ENCODE data around the gene SPACA7.

DNA sequence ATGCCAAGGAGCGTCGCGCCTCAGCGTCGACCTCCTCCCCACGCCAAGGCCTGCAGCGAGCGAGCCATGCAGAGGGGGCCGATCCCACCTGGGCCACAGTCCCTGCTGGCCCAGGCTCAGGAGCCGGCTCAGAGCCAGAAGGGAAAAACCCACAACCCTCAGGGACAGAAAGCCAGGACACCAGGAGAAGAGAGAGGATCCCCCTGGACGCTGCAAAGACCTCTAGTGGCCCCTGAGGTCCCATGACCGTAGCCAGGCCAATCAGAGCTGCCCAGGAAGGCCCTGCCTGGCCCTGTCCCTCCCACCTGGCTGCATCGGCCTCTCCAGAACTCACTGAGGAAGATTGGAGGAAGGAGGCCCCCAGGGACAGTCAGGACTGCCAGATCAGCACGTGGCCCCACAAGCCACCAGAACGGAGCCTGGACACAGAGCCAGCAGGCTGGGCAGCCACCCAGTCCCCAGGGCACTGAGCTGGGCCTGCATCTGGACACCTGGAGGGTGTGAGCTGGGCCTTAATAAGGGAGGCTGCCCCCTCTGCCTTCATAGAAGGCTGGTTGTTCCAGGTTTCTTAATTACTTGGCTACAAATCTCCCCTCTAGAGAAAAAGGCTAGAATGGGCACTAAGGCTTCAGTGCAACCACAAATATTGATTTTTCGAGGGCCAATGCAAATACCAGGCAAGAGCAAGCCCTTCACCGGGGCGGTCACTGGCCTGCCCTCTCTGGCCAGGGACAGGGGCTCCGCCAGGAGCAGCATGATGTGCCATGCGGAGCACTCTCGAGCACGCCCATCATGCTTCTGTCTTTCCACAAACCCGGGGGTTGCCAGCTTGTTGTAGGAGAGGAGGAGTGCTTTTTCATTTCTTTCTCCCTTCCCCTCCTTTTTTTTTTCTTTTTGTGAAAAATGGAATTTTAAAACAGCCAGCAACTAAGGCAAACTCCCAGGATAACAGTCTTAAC, 128.0 kb upstream of the SPACA7 start:
- PRO-cap: no peak

GRCh38 chr13:112375937-112376651, at the start of gene SPACA7:
Gene SPACA7, plus strand, starts transcription at chr13:112376355.
- PRO-cap: no peak

DNA sequence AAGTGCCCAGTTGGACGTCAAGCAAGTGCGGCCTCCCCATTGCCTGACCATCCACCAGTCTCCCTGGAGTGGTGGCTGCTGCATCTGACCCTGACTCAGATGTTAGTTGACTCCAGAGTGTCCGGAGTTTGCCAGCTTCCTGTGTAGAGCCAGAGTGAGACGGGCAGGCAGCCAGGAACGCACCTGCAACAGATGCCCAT, 45.9 kb upstream of the ATP11A start:
- PRO-cap: no peak

- PRO-cap: no peak
Measured at GRCh38 chr13:112670045-112670470, 19.8 kb upstream of the ATP11A start.

DNA sequence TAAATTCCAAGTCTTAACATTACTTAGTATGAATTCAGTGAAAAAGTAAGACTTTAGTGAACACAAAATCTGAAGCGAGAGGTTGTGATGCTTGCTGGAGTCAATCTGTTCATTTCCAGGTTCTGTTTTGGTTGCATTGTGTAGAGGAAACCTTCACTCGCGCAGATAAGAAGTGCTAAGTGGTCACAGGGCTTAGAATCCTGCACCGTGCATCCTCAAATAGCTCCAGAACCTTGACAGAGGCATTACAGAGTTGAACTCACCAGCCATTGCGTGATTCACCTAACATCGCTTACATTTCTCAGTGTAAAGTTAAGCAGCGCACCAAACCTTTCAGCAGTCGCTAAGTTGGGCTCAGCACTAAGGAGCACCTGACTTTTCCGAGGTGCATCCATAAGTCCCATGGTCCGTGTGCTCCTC, 45.7 kb downstream of the ATP11A start:
- PRO-cap: no peak

DNA sequence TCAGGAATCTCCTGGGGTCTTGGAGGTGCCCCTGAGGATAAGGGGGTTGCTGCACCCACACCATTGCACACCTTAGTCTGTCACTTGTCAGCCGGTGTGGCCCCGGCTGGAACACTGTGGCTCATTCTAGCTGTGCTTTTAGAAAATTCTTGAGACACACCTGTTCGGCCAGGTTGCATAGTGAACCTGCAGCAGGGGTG, 71.8 kb downstream of the ATP11A start:
- PRO-cap: no peak

DNA sequence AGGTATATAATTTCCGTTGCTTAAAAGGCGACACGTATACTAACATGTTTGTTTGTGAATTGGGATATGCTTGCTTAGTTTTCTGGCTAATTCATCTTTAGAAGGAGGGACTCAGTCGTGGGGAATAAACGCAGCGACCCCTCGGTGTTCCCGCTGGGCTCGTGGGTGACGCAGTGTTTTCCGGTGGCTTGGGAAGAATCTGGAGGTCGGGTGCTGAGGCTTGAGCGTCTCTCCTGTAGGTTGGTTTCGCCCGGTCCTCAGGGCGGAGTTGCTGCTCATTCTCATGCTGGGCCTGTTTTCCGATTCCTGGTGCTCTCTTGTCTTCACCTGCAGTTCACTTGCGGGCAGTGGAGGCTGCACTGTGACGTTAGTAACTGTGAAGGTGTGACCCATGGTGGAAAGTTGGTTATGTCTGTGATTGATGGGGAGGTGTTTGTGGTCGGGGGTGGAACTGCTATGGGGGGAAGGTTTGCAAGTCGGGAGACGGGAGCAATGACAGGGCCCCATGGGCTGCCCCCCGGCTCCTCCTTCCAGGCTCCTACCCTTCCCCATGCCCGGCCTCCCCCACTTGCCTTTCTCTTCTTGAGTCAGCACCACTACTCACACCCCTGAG, 78.9 kb downstream of the ATP11A start:
- PRO-cap: no peak

DNA sequence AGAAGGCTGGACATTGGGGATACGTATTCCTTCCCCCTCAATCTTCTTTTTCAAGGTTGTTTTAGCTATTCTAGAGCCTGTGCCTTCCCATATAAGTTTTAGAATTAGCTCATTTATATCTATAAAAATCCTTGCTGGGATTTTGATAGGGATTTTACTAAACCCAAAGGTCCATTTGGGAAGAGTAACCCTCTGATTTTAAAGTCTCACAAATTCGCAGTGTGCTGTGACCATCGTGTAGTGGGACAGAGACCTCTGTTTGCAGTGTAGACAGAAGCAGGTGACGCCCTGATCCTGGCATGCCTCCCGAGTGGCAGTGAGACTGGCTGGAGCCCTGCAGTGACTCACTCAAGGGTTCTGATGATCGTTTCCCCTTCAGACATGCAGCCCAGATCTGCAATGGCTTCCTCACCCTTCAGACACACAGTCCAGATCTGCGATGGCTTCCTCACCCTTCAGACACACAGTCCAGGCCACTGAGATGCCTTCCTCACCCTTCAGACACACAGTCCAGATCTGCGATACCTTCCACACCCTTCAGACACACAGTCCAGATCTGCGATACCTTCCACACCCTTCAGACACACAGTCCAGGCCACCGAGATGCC, 125.0 kb downstream of the ATP11A start:
- PRO-cap: no peak

- PRO-cap: no peak
Measured at GRCh38 chr13:112884189-112884765, 84.7 kb upstream of the MCF2L start.

DNA sequence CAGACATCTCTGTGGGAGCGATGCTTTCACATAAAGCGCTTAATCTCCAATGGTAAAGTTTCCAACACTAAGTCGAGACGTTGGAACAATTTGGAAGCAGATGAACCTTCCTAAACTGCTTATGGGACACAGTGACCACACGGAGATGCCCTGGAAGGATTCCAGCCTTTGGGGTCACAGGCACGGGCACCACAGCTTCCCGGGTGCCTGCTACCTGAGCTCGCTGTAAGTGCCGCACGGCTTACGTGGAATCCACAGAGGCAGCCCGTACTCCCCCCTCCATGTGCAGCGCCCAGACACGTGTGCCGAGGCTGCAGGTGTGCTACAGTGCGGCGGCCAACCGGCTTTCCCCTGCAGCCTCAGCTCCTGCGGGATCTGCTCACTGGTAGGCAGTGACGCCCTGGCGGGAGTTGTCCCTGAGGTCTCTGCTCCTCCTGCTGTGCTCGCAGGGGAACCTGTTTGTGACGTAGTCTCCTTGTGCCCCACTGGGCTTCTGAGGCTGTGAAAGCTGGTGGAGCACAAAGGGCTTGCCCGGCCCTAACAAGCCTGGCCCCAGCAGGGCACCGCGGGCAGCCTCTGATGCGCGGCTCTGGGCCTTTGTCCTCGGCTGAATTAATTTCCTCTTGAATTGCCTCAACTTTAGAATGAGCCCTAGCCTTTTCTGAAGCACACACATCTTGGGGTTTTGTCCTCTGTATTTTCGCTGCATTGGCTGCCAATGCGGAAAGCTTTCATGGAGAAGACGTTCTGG, 77.6 kb upstream of the MCF2L start:
- PRO-cap: no peak

GRCh38 chr13:112895012-112895461, 74.0 kb upstream of the MCF2L start:
- PRO-cap: no peak

DNA sequence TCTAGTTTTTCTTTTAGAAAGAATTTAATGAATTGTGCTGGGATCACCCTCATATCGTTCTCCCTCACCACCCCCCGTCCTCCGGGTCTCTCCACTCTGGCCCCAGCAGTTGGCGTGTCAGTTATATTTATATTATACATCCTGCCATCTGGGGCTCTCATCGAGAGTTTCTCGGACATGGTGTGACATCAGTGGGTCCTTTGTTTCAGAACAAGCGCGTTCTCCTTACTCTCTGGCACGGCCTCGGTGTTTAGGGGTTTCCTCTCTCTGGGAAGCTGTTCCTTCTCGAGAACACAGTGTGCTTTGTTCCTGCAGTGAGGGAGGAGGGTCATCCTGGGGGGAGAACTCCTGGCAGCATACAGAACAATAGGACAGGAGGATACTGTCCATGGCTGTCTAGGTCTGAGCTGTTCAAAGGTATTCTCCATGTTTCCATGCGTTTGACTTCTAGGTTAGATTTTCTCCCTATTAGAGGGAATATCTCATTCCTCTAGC, 9.8 kb upstream of the MCF2L start:
- PRO-cap: no peak

DNA sequence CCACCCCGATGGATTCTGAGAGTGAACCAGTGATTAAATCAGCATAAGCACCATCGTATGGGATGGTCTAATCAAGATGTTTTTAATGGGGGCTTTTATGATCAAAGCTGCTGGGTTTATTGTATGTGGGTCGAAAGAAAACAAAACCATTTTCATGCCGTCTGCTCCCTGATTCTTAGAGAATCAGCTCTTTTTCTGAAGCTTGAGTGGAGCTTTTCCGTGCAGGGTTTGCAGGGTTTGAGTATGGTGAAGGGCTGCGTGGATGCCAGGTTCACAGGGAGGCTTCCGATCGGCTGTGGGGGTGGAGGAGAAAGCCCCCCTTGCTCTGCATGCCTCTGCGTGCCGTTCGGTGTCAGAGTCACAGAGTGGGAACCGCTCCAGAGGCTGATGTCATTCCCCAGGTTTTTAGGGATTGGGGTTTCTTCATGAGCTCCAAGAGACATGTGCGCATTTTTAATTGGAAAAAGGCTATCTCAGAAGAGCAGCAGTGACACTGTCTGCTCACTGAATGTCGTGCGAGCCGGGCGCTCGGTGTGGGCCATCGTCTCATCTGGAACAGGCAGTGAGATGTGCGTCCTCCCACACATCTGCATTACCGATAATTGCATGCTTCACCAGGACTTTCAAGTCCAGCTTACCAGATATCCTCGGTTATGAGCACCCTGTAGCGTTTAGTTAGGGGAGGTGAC, 1.5 kb downstream of the MCF2L start:
- PRO-cap: no peak

DNA sequence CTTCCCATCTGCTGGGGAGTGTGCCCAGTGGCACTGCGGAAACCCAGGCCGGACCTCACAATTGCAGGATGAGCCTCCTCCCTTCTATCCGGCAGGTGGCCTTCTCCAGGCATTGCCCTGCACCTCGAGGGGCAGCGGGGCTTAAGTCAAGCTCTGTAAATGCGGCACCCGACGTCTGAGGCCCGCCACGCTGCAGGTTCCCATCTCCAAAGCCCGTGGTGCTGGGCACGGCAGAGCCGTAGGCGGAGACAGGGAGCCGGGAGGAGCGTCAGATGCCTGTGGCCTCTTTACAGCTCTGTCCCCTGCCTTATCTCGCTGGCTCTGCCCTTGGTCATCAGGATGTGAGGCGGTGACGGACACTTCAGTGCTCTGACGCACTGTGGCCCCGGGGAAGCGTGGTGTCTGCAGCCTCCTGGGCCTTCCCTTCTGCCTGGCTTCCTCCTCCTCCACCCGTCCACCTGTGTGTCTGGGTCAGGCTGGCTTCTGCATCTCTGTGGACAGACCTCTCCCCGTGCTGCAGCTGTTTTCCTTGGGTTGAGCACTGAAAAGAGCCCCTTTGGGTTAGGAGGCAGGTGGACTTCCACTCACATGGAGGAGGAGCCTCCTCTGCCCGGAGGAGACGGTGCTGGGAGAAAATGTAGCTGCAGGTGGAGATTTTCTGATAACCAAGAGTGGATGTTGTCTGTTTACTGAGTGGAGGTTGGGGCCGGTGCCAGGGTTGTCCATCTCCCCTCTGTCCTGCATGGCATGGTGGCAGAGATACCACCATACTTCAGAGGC, 14.5 kb downstream of the MCF2L start:
- PRO-cap: bidirectional peak, plus-strand start at position 337 of the sequence, minus-strand start at position 314 of the sequence

GRCh38 chr13:112990575-112991614, 21.9 kb downstream of the MCF2L start:
- PRO-cap: no peak

DNA sequence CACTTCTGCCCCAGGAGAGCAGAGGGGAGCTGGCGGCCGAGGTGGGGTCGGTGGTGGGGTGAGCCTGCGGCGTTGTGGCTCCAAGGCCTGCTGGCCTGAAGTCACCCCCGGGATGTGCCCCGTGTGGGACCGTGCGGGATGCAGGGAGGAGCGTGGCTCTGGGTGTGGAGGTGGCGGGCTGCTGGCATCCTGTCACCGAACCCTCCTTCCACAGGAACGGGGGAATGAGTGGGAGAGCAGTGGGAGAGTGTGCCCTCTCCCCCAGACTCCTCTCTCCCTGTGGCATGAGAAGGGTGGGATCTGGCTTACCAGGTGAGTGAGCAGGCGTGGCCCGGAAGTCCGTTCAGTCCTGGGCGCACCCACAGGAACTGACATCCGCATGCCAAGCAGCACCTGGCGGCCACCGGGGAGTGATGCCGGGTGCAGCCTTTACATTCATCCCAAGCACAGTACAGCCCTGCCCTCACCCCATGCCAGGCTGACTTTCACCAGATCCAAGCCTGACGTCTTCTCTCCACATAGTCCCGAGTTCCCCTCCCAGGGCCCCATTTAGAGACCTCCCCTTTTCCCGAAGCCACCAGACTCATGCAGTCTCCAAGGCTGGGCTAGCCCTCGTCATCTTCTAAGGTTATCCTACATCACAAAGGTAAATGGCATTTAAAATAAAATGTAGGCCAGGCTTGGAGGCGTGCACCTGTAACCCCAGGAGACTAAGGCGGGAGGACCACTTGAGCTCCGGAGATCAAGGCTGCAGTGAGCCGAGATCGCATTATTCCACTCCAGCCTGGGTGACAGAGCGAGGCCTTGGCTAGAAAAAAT, 26.7 kb downstream of the MCF2L start:
- PRO-cap: bidirectional peak, plus-strand start at position 371 of the sequence, minus-strand start at position 279 of the sequence

GRCh38 chr13:113002176-113002610, 33.2 kb downstream of the MCF2L start:
- PRO-cap: no peak

- PRO-cap: no peak
Measured at GRCh38 chr13:113023157-113023516, 54.1 kb downstream of the MCF2L start.

DNA sequence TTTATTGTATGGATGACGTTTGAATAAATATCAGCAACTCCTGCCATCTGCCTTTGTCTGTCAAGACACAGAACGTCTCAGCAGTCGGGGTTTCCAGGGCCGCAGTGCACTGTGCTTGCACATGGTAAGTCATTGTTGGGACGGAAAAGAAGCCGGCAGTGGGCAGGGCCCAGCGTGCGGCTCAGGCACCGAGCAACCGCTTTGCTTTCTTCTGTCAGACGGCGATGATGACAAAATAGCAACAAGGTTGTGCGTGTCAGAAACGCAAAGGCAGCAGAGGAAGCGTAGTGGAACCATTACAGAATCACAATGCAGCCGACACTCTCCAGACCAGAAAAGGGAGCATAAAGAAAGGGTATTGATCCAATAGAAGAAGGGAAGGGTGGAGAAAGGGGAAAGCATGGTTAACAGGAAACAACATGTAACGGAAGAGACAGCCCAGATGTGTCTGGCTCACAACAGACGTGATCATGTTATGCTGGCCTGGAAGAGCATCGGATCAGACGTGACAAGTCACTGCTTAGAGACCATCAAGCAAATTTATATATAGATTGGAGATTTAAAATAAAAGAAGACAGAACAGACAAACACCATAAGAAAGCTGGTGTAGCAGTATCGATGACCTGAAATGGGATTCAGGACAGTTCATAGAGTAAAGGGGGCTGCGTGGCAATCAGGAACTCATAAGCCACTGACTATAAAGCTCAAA, 6.9 kb upstream of the F7 start:
- PRO-cap: no peak

GRCh38 chr13:113159385-113160200, 1.1 kb downstream of the PROZ start:
- PRO-cap: no peak